ENCODE measurements around a stretch of chr12.

GRCh38 chr12:110347039-110347391 is 56.5 kb downstream of the ANAPC7 start:
- RRBS, result no CpG with 5 or more reads among the region's 8 CpGs

GRCh38 chr12:110353178-110353748 is 50.2 kb downstream of the ANAPC7 start:
- RRBS, result no CpG with 5 or more reads among the region's 12 CpGs

GRCh38 chr12:110370122-110371053 is 33.1 kb downstream of the ANAPC7 start:
- RRBS, result no CpG with 5 or more reads among the region's 24 CpGs

DNA sequence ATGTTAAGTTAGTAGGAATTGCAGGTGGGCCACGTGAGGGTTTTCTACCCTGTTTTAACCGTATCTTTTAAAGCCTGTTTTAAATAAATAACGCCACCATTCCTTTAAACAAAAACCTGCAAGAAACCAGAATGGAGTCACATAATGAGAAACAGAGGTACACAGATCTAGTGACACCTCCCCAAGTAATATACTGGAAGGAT is 346 bp upstream of the PPTC7 start:
- RRBS, result no CpG with 5 or more reads among the region's 3 CpGs

DNA sequence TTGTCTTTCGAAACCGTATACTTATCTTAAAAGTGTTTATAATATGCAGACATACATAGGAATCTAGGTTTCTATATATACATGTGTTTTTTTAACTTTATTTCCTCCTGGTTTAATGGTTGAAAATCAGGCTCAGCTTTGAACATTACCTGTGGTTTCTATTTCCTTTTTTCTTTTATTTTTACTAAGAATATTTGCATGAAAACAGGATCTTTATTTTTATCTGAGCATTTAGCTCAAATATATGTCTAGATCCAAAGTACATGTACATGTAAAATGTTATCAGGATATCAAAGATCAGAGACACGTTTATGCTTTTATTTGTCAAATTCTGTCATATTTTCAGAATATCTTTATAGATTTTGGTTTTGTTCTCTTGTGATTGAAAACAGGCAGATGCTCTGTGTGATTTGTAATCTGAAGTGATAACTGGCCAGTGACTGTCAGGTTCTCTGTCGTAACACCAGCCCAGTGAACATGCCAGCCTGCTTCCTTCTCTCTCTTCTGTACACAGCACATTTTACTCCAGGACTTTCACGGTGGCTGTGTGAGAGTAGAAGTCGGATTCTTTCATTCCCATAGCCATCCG is 13.7 kb downstream of the TCTN1 start:
- RRBS, result no CpG with 5 or more reads among the region's 7 CpGs

- RRBS, result no CpG with 5 or more reads among the region's 7 CpGs
Observed at GRCh38 chr12:110677185-110678167, 11.4 kb downstream of the HVCN1 start.

DNA sequence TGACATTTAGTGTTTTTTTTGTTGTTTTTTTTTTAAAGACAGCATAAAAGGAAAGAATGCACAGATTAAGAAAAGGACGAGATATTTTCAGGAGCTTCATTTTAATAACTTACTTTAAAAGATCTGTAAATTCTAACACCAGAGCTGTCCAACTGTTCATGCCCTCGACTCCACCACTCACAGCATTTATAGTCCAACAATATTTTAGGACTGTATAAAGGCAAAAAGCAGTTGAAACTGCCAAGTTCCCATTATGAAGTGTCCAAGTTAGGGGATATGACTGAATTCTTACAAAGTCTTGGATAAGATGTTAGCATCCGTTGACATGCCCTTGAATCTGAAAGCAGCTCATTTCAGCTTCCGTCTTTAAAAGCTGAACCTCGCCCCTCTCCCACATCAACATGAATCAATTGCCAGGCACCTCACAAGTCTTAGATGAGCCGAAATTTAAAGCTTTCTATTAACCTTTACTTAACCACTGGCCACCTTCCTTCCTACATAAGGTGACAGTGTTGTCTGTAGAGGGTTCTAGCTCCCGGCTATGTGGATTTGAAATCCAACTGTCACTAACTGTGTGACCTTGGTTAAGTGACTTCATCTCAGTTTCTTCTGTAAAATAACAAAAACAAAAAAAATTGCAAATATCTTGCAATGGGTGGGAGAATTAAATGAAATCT is 1.4 kb downstream of the PPP1CC start:
- RRBS, result no CpG with 5 or more reads among the region's 7 CpGs

GRCh38 chr12:110838995-110839243 is 7.9 kb upstream of the CCDC63 start:
- RRBS, result no CpG with 5 or more reads among the region's 7 CpGs

- RRBS, result no CpG with 5 or more reads among the region's 5 CpGs
Observed at GRCh38 chr12:110913160-110913800, 7.1 kb downstream of the MYL2 start.

DNA sequence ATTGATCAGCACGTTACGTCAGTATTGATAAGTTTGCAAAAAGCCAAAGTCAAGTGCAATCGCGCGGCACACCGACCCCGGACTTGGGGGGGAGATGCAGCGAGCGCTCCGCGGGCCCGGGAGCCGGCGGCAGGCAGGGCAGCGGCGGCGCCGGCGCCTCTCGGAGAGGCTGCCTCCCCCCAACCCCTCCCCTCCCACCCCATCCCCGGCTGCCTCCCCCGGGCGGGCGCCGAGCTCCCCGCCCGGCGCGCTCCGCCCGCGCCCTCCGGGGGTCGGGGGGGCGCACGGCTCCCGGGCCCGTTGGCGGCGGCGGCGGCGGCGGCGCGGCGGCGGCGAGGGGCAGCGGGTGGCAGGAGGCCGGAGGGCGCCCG is 311 bp upstream of the CUX2 start:
- RRBS, result 35% methylated on average over 25 of the region's 53 CpGs

DNA sequence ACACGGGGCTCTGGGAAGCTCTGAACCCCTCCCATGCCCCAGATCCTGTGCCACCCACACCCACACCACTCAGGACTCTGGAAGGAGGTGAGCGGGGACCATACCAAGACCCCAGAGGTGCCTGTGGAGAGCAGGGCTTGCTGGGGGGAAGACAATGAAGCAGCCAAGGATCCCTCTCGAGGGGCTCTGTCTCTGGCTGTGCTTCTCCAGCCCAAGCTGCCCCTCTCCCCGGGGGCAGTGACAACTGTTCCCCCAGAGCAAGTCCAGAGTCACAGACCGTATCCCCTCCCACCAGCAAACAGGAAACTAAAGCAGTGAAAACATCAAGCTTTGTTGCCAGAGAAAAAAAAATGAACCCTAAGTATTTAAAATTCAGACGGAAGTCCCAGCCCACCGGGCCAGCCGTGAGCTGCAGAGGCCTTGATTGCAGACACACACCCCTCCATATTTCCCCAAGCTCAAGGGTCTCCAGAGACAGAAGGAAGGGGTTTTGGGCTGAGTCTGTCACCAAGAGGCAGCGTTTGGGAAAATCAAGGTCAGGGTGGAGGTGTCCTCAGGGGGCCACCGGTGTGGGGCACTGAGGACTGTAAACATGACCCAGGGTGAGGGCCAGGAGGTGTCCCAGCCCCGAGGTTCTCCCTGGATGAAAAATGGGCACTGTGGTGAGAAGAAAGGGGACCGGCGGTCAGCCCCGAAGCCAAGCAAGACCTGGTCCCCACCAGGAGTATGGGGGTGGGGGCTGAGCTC is 7.8 kb downstream of the PHETA1 start:
- RRBS, result no CpG with 5 or more reads among the region's 14 CpGs

- RRBS, result no CpG with 5 or more reads among the region's 10 CpGs
Observed at GRCh38 chr12:111444629-111445358, 39.1 kb downstream of the SH2B3 start.

- RRBS, result no CpG with 5 or more reads among the region's 37 CpGs
Observed at GRCh38 chr12:111446636-111447914, 41.4 kb downstream of the SH2B3 start.

- RRBS, result no CpG with 5 or more reads among the region's 6 CpGs
Observed at GRCh38 chr12:111488110-111488909, 82.6 kb downstream of the SH2B3 start.

DNA sequence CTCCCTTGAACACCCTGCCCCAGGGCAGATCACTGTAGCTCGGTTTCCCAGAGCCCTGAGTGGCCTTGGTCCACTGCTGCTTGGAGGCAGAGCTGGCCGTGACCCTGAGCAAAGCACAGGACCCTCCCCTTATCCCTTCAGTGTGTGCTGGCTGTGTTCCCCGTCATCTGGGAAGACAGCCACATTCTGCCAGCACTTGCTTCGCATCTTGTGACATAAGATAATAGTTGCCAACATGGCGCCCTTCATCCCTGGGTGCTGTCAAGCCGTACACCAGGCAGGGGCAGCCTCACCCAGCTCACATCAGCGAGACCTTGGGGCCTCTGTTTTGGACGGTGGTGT is 12.1 kb upstream of the ALDH2 start:
- RRBS, result no CpG with 5 or more reads among the region's 8 CpGs

- RRBS, result no CpG with 5 or more reads among the region's 22 CpGs
Observed at GRCh38 chr12:111775198-111776554, 8.9 kb downstream of the ALDH2 start.

- RRBS, result 6% methylated on average over 2 of the region's 46 CpGs
Observed at GRCh38 chr12:111842526-111843235, 653 bp downstream of the MAPKAPK5 start.

GRCh38 chr12:111851490-111852165 is 9.6 kb downstream of the MAPKAPK5 start:
- RRBS, result no CpG with 5 or more reads among the region's 3 CpGs

GRCh38 chr12:111889833-111890238 is 47.8 kb downstream of the MAPKAPK5 start:
- RRBS, result no CpG with 5 or more reads among the region's 4 CpGs

GRCh38 chr12:111901134-111901911 is 59.3 kb downstream of the MAPKAPK5 start:
- RRBS, result no CpG with 5 or more reads among the region's 5 CpGs